Choroid plexus epithelial cell (primary cell): ENCODE measurements around a stretch of chr2.

GRCh38 chr2:45157-46164 lies 844 bp downstream of the FAM110C start:
- RRBS, result 3% methylated on average over 20 of the region's 85 CpGs

GRCh38 chr2:445190-445848 lies 157.4 kb upstream of the ALKAL2 start:
- RRBS, result no CpG with 5 or more reads among the region's 24 CpGs

GRCh38 chr2:454050-454368 lies 166.1 kb upstream of the ALKAL2 start:
- RRBS, result no CpG with 5 or more reads among the region's 3 CpGs

DNA sequence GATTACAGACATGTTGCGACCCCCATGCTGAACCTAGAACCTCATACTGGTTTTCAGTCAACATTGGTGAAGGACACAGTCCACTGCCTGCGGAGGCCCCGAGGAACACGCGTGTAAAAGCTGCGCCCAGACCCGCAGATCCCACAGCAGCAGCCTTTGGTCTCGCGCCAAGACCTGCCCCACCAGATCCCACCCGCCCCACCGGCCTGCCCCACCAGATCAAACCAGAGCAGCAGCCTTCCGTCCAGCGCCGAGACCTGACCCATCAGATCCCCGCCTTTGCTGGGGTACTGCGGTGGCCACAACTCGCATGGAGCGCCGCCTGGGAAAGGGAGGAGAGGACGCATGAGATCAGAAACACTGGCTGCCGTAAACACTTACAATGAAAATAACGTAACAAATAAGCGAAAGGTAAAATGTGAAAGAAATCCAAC lies 173.6 kb downstream of the TMEM18 start:
- RRBS, result no CpG with 5 or more reads among the region's 23 CpGs

DNA sequence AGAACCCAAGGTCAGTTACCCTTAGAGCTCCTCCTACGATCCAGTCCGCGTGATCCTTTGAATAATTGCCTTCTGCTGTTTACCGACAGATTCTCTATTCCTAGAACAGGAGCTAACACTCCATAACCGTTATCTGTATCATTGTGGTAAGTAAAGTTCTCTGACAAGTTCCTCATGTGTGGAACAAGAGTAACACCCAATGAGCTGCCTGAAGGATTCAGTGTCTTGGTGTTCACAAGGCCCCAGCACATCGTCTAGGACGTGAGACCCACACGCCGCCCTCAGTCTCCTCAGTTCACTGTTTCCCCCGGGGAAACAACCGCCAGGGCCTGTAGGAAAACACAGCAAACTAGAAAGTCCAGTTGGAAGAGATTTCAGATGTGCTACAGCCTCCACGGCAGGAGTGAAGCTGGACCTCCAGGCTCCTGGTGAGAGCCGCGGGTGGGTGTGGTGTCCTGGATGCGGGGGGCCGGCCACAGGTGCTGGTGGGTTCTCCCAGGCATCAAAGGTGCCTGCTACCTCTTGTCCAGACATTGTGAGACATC lies 131.5 kb downstream of the TMEM18 start:
- RRBS, result no CpG with 5 or more reads among the region's 16 CpGs

DNA sequence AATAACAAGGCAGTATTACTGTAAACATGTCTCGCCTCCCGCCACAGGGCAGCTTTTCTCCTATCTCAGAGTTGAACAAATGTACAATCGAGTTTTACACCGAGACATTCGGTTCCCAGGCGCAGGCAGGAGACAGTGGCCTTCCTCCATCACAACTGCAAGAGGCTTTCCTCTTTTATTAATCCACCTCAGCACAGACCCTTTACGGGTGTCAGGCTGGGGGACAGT lies 25.6 kb upstream of the TMEM18 start:
- RRBS, result no CpG with 5 or more reads among the region's 7 CpGs

- RRBS, result no CpG with 5 or more reads among the region's 14 CpGs
Observed at GRCh38 chr2:741632-742165, 64.5 kb upstream of the TMEM18 start.

DNA sequence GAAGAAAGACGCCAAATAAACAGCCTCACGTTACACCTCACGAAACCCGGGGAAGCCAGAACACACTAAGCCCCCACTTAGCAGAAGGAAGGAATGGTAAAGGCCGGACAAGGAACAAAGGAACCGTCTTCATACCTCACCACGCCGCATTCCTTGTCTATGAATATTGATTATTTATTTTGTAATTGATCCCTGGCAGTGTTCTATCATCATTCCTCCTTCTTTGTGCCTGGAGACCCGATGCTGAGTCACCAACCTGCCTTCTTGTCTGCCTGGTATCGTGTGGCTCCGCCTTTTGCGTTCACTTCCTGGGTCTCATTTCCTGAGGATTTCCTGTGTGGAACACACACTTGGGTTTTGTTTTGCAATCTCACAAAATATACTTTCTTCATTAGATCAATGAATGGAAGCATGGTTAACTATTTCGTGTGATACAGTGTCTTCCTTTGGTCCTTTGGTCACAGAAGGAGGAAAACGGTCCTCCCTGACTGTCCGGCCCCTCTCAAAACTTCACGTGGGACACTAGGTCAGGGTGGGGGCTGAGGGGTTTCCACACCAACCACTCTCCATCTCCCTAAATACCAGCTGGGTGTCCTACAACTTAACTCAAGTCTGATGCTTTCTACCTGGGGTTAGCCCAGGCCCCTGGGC lies 95.4 kb upstream of the SNTG2 start:
- RRBS, result no CpG with 5 or more reads among the region's 16 CpGs

GRCh38 chr2:1211090-1211576 lies 202.1 kb upstream of the TPO start:
- RRBS, result no CpG with 5 or more reads among the region's 2 CpGs

DNA sequence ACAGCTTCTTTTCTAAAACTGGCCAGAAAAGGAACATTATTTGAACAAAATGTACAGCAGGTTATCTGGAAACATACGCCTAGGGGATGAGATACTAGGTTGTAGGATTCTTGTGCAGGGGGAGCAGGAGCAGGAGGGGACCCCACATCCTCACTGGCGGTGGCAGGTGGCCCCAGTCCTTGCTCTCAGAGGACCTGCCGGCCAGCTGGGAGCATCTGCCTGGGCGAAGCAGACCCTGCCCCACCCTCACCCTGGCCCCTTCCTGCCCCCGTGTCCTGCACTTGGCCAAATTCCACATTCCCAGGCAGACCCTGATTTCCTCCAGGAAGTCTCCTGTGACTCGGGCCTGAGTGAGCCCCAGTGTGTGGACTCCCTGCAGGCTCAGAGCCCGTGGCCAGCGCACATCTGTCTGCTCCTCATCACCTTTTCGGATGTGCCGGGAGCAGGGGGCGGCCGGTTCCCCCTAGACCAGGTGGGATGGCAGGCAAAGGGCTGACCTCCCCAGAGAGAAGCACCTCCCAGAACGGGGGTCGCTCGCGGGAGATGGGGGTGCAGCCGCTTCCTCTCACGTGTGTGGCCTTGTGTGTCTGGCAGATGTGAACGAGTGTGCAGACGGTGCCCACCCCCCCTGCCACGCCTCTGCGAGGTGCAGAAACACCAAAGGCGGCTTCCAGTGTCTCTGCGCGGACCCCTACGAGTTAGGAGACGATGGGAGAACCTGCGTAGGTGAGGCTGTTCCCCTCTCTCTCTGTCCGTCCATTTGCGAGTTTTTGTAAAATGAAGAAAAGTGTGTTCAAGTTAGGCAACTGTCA lies 90.3 kb downstream of the TPO start:
- RRBS, result no CpG with 5 or more reads among the region's 30 CpGs

DNA sequence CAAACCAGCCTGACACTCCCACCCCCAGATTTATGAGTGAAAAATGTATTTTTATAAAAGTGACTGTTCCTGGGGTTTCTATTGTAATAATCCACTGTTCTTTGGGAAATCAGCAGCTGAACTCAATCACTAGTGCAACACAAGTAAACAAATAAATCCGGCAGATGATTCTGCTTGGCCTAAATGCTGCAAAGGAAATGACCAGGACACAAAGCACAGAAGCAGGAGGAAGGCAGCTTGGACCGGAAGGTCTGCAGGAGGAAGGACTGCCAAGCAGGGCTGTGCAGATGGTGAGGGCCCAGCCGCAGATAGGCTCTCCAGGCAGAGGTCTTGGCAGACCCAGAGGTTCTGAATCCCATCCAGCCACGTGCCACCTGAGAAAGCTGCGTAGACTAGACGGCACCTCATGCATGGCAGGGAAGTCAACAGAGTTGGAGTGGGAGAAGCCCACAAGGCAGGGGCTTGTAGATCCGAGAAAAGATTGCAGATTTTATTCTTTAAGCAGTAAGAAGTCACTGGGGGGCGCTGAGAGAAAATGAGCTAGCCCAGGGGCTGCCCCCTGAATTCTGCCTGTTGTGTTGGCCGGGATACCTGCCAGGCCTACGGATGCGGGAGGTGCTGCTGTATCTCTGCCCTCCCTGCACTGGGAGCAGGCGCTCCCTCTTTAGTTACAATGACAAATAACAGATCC lies 153.6 kb downstream of the PXDN start:
- RRBS, result 34% methylated on average over 5 of the region's 12 CpGs

GRCh38 chr2:1625213-1626177 lies 118.8 kb downstream of the PXDN start:
- RRBS, result 2% methylated on average over 6 of the region's 29 CpGs

DNA sequence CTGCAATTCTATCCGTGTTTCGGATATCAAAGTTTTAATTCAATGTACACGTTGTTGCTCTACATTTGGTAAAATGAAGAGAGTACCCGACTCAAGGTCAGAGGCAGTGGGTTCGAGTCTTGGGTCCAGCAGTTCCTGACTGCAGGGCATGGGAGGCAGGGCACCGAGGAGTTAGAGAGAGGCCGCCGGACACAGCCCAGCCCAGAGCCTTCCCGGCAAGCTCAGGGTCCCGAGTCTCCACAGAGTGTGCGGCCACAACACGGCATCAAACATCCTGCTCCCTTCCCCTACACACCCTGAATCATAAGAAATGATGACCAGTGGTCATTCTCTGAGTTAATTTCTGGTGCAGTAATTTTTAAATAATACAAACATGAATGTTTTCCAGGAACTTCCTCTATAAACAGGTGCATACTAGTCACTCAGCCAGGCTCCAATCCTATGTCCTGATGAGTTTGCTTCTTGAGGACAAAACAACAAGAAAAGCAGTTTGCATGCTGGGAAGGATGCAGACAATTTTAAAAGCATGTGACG lies 118.1 kb downstream of the PXDN start:
- RRBS, result no CpG with 5 or more reads among the region's 13 CpGs

DNA sequence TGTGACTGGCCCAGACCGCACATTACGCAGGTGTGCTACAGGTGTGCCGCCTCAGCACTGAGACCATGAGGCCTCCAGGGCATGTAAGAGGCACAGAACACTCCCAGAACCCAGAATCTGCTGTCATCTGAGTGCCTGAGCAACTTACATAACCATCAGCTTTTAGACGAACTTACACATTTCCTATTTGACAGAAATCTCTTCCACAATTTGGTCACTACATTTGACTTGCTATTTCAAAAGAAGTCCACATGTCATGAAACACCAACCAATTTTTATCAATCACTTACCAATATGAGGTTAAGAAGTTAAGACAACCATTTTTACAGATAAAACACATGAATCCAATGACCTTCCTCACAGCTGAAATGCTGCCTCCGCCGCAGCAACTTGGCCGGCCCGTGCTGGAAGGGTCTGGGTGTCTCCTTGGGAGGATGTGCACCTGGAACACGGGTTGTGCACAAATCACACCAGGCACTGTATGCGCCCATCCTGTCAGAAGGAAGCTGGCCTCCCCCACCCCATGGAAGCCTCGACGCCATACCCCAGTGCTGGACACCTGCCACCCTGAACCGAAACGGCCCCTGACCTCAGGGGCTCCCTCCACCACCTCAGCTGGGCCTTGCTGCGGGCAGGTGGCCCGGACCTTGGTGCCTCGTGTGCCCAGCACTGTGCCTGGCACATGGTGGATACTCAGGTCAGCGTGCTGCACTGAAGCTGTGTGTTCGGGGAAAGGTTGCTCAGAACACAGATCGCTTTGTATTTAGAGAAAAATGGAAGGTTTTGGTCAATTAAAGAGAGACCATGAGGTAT lies 111.9 kb downstream of the PXDN start:
- RRBS, result no CpG with 5 or more reads among the region's 20 CpGs

GRCh38 chr2:1640501-1641157 lies 103.7 kb downstream of the PXDN start:
- RRBS, result no CpG with 5 or more reads among the region's 15 CpGs

DNA sequence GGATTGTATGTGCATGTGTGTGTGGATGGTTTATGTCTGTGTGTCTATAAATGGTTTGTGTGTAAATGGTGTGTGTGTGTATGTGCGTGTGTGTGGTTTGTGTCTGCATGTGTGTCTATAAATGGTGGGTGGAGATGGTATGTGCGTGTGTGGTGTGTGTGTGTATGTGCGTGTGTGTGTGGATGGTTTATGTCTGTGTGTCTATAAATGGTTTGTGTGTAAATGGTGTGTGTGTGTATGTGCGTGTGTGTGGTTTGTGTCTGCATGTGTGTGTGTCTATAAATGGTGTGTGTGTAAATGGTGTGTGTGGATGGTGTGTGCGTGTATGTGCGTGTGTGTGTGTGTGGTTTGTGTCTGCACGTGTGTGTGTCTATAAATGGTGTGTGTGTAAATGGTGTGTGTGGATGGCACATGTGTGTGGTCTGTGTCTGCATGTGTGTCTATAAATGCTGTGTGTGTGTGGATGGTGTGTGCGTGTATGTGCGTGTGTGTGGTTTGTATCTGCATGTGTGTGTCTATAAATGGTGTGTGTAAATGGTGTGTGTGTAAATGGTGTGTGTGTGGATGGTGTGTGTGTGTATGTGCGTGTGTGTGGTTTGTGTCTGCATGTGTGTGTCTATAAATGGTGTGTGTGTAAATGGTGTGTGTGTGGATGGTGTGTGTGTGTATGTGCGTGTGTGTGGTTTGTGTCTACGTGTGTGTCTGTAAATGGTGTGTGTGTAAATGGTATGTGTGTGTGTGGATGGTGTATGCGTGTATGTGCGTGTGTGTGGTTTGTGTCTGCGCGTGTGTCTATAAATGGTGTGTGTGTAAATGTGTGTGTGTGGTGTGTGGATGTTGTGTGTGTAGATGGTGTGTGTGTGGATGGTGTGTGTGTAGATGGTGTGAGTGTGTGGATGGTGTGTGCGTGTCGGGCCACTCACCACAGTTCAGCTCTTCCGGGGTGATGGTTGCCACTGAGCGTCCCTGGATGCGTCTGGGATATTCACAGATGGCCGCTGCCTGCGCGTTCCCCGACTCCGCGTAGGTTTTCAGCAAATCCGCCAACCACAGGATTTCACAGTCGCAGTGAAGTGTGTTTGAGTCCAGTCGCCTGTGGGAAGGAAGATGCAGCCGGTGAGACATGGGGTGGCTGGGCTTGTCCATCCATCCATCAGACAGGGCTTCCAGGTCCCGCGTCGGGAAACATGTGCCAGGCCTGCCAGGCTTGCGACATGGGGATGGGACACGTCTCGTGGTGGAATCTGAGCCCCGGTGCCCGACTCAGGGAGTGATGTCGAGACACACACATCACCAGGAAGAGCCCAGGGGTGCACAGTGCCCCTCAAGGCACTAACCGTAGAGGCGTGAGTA lies 64.6 kb downstream of the PXDN start:
- RRBS, result no CpG with 5 or more reads among the region's 42 CpGs

GRCh38 chr2:1728669-1729222 lies 15.6 kb downstream of the PXDN start:
- RRBS, result 13% methylated on average over 4 of the region's 18 CpGs

GRCh38 chr2:1743499-1743841 lies 845 bp downstream of the PXDN start:
- RRBS, result 1% methylated on average over 6 of the region's 24 CpGs

- RRBS, result no CpG with 5 or more reads among the region's 3 CpGs
Observed at GRCh38 chr2:1820727-1820997, 76.3 kb upstream of the PXDN start.

DNA sequence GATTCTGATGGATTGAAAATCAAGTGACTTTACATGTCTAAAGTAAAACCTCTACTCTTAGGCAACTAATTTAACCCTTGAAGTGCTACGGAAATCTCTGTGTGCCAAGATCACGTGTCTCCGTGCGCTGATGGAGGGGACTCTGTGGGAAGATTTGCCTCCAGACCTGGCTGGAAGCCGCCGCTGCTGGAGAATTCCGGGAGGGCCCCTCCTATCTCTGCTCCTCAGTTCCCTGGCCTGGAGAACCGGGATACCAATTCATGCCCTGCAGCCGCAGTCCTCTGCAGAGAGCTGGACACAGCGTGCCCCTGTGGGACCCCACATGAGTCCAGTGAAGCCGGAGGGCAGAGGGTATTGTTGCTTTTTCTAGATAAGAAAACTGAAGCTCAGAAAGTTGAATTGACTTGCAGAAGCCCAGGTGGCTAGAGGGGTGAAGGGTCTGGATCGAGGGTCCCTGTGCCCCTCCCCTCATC lies 126.9 kb upstream of the PXDN start:
- RRBS, result 45% methylated on average over 3 of the region's 12 CpGs